PC-3 (cell line): ENCODE results near the genes SELENOI, DRC1, AGBL5, DNAJC5G and C2orf16.

DNA sequence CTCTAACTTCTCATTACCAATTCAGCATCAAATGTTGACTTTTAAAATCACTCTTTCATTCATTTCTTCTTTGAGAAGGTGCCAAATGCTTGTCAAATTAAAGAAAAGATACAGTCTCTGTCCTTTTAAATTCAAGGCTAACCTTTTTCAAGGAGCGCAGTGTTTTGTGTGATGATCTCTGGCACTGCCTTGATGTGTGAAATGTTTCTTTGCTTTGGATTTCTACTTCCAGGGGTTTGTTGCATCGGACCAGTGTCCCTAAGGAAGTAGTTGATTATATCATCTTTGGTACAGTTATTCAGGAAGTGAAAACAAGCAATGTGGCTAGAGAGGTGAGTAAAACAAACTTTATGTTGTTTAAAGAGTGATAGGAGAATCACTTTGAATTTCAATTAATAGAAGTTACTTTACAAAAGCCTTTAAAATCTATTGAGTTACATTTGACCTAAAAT is 28.7 kb downstream of the HADHB start:
- RAMPAGE, long total RNA, result no peak

DNA sequence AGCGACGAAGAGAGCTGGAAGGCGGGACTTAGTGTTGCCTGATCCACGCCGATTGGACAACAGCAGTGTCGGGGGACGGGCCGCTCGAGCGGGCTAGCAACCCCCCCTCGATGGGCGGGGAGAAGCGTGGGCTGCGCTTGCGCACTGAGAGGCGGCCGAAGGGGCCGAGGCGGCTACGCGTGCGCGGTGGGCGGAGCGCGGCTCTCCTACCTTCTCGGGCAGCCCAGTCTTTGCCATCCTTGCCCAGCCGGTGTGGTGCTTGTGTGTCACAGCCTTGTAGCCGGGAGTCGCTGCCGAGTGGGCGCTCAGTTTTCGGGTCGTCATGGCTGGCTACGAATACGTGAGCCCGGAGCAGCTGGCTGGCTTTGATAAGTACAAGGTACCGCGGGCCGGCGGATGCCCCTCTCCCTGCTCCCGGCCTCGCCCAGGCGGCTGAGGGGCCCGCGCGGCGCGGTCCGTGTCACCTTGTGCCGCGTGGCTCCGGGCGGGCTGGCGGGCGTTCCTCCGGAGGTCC is at the start of gene SELENOI:
Gene SELENOI (plus strand): TSS at position 233 of the 514 bp plus-strand sequence.
- RAMPAGE, long total RNA, result no peak

- RAMPAGE, long total RNA, result no peak
These were observed 19.8 kb upstream of the DRC1 start for GRCh38 chr2:26381690-26382484.

- RAMPAGE, long total RNA, result no peak
These were observed 6.3 kb upstream of the DRC1 start for GRCh38 chr2:26395251-26396031.

GRCh38 chr2:26401485-26402508 is at the start of gene DRC1:
Gene DRC1, plus strand, starts transcription at chr2:26401920.
- RAMPAGE, long total RNA, result no peak

DNA sequence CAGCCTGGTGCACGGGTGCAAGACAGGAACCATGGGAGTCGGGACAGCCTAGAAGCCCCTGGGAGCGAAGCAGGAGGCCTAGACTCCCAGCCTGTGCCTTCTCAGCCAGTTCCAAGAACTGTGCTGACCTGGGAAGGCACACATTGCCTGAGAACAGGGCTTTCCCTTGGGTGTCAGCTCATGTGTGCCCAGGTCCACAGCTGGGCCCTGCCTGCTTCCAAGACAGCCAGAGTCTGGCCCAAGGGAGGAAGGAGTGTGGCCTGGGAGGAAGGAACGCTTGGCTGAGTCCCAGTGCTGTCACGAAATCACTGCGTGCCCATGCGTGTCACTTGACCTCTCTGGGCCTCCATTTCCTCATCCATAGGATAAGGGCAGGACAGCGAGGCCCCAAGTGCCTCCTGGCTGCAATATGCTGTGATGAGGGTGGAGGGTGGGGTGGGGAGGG is 732 bp upstream of the KCNK3 start:
- RAMPAGE, long total RNA, result no peak

DNA sequence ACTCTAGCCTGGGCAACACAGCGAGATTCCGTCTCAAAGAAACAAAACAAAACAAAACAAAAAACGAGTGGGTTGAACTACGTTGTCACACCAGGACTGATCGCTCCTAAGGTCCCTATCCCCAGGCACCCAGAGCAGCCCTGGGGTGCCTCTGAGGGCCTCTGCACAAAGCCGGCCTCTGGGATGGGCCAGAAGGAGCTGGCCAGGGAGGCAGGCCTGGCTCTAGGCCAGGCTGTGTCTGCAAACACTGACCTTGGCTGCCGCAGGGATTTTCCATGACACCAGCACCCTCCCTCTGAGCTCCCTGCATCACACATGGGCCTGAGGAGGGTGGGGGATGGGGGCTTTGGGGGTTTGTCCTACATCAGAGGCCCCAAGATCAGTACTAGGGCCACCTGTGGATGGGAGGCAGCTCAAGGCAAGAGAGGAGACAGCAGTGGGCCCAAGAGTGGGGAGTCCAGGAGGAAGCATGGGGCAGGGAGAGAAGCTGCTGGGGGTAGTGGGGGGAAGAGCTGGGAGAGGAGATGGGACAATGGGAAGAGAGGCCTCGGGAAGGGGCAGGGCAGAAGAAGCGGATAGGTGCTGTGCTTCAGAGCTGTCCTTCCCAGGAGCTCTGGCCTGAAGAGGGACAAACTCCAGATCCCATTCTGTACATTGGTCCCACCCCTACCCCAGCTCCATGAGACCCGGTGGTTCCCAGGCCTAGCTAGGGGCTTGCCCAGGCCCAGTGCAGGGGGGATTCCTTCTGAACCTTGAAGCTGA is 27.9 kb downstream of the KCNK3 start:
- RAMPAGE, long total RNA, result no peak

- RAMPAGE, long total RNA, result no peak
These were observed 5.2 kb downstream of the SLC35F6 start for GRCh38 chr2:26768957-26769970.

- RAMPAGE, long total RNA, result no peak
These were observed at the start of gene AGBL5 for GRCh38 chr2:27051427-27052102. Gene AGBL5, plus strand, starts transcription at chr2:27051668.

DNA sequence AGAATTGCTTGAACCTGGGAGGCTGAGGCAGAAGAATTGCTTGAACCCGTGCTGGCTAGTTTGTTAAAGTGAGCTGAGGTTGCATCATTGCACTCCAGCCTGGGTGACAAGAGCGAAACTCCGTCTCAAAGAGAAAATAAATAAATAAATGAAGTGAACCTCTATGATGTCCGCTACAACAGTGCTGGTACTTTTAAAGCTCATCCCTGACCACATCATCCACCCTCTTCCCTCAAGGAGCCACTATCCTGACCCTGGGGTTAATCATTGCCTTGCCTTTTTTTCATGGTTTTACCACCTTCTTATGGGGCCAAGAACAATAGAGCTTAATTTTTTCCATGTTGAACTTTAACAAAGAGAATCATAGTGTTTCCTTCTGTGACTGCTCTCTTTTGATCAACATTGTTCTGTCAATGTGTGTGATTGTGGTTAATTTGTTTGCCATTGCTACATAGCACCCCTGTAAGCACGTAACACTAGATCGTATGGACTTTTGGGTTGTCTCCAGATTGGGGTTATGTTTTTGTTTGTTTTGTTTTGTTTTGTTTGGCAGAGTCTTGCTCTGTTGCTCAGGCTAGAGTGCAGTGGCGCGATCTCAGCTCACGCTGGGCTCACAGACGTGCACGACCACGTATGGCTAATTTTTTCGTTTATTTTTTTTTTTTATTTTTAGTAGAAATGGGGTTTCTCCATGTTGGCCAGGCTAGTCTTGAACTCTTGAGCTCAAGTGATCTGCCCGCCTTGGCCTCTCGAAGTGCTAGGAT is 17.0 kb upstream of the ATRAID start:
- RAMPAGE, long total RNA, result no peak

DNA sequence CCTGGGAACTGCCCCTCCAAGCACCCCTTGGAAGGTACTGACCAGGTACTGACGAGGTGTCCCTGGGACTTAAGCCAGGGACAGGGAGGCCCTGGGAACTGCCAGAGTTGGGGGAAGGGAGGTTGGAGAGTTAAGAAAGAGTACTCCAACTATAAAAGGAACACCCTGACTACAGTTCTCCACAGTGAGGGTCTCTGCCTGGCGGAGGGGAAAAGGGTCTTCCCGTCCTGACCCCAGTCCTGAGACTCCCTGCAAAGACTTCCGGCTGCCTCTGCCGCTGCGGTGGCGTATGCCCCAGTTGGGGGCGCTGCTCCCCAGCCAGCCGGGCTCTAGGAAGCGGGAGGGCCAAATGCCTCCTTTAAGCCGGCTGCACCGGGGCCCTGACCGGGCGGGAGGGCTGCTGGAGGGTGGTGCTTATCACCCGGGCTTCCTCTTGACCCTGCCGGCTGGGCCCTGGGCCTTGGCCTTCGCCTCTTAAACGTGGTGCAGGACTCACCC is 12.8 kb downstream of the SLC30A3 start:
- RAMPAGE, long total RNA, result no peak

DNA sequence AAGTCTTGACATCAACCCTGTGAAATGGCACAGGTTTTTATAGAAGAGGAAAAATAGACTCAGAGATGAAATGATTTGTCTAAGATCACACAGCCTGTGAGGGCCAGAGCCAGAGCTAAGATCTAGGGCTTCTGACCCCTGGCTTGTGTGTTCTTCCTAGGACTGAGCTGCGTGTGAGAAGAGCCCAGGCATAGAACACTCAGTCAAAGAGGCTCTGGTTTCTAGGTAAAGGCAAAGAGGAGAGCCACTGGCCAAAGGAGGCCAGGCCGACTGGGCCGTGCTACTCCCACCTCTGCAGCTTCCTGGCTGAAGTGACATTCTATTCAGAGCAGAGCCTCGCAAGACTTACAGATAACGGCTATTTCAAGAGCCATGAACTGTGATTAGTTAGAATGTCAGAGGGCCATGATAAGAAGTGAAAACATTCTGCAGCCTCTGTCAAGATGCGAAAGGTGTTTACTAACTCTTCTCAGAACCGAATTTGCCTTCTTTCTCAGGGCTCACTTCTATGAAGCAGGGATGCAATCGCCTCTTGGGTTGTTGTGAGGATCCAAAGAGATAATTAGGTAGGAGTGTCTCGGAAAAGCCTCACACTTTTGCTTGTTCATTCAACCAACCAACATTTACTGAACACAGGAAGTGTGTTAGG is 3.6 kb upstream of the DNAJC5G start:
- RAMPAGE, long total RNA, result no peak

- RAMPAGE, long total RNA, result no peak
These were observed at the start of gene DNAJC5G for GRCh38 chr2:27274920-27275595. Gene DNAJC5G, plus strand, starts transcription at chr2:27275433.

- RAMPAGE, long total RNA, result no peak
These were observed 6.3 kb downstream of the MPV17 start for GRCh38 chr2:27316571-27316988.

DNA sequence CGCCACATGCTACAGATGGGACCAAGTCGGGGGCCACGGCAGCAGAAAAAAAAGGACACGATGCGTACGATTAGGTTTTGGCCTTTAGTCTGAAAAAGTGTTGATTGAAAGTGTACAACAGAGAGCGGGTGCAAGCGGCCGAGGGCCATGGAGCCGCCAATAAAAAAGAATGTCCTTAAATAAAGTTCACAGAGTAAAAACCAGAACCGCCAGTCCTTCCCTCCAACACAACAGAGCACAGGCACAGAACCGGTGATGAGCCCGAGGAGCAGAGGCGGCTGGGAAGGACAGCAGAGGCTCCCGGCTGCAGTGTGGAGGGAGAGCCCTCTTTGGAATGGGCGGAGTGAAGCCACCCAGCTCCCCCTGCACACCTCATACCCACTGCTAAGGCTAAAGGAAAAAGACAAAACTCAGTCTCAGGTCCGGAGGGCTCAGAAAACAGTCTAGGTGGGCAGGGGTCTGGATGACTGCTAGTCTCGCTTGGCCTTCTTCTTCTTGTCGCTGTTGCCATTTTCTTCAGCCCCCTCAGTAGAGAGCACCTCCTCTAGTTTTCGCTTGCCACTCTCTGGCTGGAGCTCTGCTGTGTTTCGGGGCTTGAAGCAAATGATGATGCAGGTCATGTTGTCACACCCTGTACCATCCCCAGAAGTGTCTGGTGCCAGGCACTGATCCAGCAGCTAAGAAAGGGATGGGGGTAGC is 744 bp upstream of the ZNF513 start:
- RAMPAGE, long total RNA, result no peak

GRCh38 chr2:27391963-27392369 is 11.4 kb upstream of the ZNF513 start:
- RAMPAGE, long total RNA, result no peak

GRCh38 chr2:27537277-27537492 is at the start of gene C2orf16:
Gene C2orf16, plus strand, starts transcription at chr2:27537386.
- RAMPAGE, long total RNA, result no peak

- RAMPAGE, long total RNA, result no peak
These were observed 21.4 kb downstream of the SLC4A1AP start for GRCh38 chr2:27684830-27685706.

DNA sequence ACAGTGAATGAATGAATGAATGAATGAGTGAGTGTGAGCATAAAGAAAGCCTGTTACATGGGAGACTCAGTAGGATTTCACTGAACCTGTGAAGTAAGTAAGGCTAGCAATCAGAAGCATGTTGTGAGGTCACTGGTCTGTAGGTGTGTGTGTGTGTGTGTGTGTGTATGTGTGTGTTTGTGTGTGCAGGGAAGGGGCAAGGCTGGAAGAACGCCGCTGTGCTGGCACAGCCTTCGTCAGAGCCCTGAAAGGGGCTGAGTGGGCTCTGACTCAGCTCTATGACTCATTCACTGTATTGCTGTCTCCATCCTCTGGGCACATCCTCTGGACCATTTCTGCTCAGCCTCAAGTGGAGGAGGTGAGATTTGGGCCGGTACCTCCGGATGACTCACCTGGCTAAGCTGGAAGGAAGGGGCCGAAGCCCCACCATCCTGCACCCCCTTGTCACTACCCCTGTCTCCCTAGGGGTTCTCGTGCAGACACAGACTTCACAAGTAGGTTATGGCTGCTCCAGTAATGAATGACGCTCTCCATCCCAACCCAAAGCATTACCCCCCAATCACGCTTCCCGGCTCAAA is 51.4 kb upstream of the MRPL33 start:
- RAMPAGE, long total RNA, result no peak

DNA sequence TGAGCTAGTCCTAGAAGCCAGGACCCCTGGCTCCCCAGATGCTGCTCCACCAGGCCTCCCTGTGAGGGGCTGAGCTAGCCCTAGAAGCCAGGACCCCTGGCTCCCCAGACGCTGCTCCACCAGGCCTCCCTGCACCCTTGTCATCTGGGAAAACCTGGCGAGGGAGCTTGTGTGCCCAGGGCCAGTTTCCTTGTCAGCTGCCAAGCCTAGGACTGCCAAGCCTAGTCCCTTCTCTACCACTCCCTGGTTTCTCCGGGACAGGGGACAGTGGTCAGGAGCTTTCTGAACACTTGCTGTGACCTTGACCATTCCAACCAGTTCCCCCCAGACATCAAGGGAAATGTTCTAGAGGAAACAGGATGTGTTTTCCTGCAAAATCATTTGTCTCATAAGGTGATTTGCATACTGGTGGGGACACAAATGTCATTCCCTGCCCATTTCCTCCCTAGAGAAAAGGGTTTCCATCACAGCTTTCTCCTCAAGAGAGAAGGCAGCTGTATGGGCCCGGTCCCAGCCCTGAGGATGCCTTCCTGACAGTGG is 41.2 kb upstream of the MRPL33 start:
- RAMPAGE, long total RNA, result no peak